Cardiac fibroblast (primary cell): ENCODE results near the genes TAB2 and KATNA1.

DNA sequence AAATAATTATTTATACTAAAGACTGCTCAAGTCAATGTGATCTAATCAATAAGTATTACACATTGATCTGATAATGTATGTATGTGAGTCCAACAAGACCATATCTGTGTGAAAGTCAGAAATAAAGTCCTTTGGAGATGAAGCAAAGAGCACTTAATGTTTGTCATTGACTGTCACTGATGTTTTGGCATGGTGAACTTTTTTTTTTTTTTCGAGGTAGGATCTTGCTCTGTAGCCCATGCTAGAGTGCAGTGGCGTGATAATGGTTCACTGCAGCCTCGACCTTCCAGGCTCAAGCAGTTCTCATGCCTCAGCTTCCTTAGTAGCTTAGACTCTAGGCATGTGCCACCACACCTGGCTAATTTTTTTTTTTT, 139.7 kb downstream of the SASH1 start:
- RRBS: no CpG with 5 or more reads among the region's 3 CpGs

- RRBS: 6% methylated on average over 5 of the region's 15 CpGs
Observed at GRCh38 chr6:148509392-148510497, 167.1 kb downstream of the SASH1 start.

DNA sequence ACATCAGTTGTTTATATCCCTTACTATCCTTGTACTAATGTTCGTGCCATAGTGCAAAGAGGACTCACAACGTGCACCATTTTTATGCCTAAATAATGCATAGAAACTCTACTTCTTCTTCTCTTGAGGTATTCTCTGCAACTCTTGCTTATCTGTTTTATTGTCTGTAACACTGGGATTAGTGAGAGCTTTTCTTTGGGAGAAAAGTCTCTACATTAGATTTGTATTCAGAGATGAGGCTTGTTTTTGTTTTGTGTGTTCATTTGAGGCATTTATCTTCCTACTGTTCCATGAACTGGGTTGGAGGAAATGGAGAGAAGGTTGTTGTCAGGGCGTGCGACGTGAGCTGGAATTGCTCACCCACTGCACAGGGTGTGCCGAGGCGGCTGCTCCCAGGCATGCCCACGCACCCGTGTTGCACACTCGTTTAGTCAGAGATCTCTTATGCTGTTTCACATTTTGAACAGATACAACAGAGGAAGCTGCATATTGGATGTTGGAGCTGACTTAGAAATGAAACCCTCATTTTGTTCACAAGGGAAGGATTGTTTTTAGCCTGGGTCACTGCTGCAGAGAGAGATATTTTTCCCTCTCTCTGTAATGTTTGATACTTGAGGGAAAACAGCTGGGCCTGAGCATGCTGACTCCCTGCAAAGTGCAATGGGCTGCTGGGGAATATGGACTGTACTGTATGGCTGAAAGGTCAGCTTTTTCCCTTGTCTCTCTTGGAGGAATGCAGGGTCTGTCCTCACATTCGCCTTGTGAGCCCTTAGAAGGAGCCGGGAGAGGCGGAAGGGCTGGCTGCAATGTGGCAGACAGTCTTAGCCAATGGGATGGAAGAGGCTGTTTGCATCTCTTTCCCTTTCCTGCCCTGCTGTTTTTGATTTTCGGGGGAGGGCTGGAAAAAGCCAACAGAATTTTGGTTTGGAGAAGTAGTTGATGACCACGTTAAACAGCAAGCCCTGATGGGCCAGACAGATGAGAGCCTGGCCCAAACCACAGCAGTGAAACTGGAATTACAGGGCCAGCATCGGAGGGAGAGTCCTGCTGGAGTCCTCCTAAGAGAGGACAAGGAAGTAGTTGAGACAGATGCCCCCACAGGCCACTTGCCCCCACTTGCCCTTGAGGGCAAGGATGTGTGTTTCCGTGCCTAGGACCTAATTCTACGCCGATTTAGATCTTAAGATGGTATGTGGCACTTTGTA, 170.7 kb downstream of the SASH1 start:
- RRBS: no CpG with 5 or more reads among the region's 19 CpGs

- RRBS: no CpG with 5 or more reads among the region's 3 CpGs
Observed at GRCh38 chr6:148799694-148800107, 52.9 kb downstream of the UST start.

DNA sequence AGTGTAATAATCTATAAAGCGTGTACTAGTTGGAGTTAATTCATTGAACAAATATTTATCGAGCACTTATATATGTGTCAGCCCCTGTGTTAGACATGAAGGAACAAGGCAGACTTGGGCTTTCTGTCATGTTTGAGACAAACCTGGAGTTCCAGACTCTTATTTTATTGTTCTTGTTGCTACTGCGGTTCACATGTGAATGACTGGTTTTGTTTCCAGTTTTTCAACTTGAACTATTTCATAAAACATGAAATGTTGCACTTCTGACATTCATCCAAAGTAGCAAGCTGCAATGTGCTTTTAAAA, 205.6 kb downstream of the UST start:
- RRBS: no CpG with 5 or more reads among the region's 3 CpGs

DNA sequence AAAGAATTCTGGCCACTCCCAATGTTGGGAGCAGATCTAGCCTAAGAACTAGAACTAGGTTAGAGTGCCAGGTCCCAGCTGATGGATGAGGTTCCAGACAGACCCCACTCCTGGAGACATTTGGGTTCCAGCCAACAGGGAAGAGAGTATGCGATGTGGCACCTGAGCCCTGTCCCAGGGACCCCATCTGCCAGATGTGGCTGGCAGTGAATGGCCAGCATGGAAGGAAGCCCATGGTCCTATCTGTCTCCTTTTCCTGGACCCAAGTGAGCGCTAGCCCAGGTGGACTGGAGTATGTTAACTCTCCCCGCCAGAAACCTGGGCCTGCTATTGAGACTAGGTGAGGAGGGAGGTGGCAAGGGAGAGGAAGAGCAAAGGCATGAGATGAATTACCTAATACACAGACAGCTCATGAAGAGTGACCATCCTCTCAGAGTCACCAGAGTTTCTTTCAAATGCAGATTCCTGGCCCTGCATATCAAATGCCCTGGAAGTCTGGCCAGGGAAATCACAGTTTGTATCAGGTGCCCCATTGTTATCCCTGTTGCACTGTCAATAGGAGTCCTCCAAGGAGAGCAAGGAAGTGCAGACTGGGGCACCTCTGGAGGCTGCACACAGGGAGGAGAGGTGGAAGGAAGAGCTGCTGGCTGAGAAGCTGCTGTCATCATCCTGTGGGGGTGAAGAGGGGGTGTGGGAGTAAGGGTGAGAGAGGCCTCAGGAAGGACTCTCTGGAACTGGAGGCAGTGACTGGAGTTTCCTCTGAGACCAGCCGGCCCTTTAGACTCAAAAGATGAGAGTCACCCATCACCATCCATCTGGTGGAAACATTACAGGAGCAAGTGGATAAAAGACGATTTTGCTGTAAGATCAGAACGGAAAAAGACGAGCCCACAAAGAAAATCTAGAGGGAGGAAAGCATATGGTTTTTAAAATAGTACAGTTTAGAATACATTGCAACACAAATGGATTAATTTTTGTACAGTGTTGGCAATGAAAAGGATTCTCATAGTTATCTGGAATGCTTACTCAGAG, 267.8 kb downstream of the UST start:
- RRBS: no CpG with 5 or more reads among the region's 7 CpGs

DNA sequence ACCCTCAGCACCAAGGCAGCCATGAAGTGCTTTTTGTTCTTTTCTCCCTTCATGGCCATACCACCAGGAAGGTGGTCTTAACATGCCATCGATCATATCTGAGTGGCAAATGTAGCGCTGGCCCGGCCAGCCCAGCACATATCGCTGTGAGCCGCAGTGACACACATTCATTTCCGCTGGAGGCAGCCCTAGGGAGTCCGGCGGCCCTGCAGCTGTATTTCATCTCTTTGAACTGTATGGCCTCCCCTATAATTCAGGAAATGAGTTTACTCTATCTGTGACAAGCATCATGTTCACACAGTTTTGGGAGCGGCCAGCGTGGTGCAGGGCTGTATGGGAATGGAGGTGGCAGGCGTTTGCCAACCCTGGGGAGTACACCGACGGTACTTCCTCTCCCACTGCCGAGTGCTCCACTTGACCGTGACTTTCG, 257.2 kb upstream of the TAB2 start:
- RRBS: 11% methylated on average over 5 of the region's 16 CpGs

DNA sequence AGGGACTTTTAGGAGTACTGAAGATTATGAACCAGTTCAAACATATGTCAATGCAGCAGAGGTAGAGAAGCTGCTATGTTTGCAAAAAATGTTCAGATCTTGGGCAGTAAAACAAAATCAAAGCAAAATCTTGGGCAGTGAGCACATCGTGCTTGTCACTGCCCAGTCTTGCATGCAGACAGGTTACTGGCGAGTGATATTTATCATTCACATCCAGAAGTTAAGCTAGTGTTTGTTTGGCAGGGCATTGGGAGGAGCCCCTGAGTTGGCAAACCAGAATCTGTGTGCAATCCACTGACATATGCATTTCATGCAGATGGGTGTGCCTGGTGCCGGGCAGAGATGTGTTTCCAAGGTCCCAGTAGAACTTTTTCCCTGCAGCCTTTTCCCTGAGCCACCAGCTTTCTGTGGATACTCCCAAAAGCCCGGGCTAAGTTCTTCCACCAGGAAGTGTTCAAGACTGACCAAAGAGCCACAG, 256.2 kb upstream of the TAB2 start:
- RRBS: 65% methylated on average over 2 of the region's 4 CpGs

GRCh38 chr6:149148166-149148807, 169.2 kb upstream of the TAB2 start:
- RRBS: no CpG with 5 or more reads among the region's 7 CpGs

DNA sequence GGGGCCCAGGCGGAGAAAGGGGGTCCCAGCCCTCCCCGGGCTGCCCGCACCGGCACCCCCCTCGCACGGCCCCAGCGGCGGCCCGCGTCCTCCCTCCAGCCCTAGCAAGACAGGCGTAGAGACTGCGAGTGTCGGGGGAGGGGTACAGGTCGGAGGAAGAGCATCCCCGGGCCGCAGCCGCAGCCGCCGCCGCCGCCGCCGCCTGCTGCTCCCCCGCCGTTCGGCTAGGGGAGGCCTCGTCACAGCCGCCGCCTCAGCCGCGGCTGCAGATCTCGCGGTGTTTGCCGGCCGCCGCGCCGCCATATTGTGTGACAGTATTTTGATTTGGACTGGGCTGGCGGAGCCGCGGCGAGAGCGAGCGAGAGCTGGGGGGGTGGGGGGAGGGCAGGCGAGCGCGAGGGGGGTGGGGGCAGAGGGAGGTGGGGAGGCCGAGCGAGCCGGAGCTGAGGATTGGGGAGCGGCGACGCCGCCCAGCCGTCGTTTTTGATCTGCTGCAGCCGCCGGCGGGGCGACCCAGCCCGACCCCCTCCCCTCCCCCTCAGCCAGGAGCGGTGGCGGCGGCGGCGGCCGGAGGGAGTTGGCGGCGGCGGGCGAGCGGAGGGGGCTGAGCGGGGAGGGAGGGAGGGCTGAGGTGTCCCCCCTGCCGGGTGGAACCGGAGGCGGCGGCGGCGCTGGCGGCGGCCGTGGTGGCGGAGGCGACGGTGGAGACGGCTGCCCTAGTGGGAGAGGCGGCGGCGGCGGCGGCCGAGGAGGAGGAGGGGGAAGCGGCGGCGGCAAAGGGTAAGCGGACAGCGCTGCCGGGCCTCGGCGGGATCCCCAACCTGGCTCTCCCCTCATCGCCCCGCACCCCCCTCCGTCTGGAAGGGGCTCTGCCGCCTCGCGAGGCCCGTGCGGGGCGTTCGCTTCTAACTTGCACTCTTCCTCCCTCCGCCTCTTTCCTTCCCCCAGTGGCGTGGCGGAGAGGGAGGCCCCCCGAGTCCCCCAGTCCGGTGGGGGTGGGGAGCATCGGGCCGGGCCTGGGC, at the start of gene TAB2:
TSS of gene TAB2 (plus strand) at position 477 of the 1,022 bp plus-strand sequence.
- RRBS: 1% methylated on average over 24 of the region's 117 CpGs

- RRBS: no CpG with 5 or more reads among the region's 5 CpGs
Observed at GRCh38 chr6:149328568-149329664, 11.4 kb downstream of the TAB2 start.

DNA sequence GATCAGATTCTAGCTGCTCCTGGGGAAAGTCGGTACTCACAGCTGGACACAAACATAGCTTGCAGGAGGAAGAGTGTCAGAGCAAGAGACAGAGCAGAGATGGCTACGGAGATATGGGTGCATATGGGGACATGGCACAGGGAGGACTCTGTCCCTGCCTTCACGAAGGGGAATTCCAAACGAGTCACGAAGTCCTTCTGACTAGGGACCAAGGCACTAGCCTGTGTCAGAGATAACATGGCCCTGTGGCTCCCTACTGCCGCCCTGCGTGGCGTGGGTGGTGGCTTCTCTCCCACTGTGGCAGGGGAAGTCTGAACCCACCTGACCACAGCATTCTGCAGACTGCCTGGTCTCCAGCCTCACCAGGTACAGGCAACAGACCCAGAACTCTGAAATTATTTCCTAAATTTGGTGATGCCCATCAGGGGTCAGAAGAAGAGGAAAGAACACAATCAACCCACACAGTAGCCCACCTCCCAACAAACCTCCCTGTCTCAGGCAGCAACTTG, 576 bp upstream of the ZC3H12D start:
- RRBS: no CpG with 5 or more reads among the region's 8 CpGs

DNA sequence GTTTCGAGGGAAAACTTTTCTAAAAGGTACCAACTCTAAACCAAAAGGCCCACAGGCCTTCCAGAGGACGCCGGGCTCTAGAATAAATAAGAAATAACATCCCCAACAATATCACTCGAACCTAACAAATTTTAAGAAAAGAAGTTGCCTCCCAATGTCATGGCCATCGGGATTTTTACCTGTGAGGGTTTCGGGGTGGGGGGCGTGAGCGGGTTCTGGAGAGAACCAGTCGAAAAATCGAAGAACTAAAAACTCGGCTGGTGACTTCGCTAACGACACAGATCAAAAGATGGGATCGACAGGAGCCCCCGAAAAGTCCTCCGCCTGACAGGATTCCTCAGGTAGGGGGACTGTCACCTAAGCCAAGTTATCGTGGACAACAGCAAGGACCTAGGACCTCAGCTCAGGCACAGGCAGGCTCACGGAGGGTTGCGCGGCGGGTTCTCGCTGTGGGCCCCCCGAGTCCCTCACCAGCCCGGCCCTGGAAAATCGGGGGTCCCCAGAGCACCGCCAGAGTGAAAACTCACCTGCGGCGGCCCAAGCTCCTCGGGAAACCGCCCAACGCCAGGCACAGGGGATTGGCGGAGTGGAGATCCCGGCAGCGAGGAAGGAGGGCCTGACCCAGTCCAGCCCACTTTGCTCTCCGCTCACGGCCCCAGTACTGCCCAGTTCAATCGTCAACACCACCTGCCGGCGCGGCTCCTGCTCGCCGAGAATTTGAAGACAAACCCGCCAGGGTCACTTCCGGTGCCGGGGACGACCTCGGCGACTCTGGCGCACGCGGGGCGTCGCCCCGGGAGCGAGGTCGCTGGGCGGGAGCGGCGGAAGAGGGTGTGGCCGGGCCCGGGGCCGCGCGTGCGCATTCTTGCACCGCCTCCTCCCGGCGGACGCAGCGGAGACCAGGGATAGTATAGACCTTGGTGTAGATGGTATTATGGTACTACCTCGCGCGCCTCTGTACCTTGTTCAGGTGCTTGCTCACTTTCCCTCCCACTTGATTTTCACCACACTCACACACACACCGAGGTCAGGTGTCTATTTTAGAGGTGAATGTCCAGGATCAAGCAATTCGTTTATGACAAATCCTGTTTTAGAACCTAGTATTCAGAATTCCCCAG, at the start of gene KATNA1:
TSS of gene KATNA1 (minus strand) at position 773 of the 1,118 bp plus-strand sequence.
- RRBS: 1% methylated on average over 32 of the region's 75 CpGs

DNA sequence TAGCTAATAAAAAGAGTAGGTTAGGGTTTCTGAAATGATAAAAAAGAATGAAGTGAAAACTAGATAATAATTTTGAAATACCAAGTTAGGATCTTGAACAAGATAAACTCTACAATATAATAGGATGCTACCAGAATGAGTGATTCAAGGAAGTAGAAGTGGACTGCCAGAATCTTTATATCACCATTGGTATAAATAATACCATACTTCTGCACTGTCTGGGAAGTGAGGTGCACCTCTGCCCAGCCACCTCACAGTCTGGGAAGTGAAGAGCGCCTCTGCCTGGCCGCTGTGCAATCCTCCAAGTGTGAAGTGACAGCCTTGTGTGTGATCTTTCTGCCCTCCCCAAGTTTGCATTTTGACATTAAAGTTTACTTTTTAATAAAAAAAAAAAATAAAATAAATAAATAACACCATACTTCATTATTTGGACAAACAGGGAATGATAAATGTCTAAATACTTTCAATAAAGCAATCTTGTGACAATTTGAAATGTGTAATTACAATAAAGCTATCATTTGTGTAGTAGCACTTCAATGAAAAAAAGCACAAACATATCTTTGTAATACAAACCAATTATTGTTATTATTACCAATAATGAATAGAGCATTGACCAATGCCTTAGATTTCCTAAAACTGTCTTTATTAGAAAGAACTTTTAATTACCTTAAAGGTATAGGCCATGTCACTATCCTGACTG, 18.7 kb downstream of the LATS1 start:
- RRBS: no CpG with 5 or more reads among the region's 2 CpGs

- RRBS: under 1% methylated on average over 9 of the region's 48 CpGs
Observed at GRCh38 chr6:149749923-149750839, 640 bp downstream of the PCMT1 start.

GRCh38 chr6:149822923-149823554, 41.1 kb downstream of the LRP11 start:
- RRBS: no CpG with 5 or more reads among the region's 5 CpGs

DNA sequence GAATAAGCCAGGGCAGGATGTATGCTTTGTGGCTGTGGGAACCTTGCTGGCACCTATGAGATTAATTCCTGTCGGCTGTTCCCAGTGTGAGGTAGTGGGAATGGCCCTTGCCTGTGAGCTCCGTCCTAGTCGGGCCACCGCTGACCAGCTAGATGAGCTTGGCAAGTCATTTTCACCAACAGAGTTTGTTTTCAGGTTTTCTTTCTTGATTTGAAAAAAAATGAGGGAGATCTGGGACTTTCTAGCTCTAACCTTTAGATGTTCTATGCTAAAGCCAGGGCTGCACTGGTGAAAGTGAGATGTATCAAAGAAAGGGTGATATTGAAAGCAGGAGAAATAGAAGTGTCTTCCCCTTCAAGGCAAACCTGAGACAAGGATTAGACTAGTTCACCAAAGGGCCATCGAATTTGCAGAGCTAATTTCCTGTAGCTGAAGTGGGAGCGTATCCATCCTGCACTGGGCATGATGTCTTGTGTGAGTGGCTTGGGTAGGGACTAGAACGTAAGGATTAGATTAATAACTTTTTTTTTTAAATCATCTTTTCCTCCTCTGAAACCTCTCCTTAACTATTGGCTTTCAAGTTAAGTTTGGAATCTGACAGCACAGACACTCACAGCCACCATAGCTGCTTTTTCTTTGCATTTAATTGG, 11.5 kb downstream of the PPP1R14C start:
- RRBS: no CpG with 5 or more reads among the region's 7 CpGs

GRCh38 chr6:150297218-150297535, 71.6 kb upstream of the IYD start:
- RRBS: no CpG with 5 or more reads among the region's 1 CpG

DNA sequence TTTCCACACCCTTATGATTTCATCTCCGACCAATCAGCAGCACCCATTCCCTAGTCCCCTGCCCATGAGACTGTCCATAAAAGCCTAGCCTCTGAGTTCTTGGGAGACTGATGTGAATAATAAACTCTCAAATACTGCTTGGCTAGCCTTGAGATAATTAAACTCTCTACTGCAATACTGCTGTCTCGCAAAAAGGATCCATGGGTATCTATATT, 71.4 kb upstream of the IYD start:
- RRBS: no CpG with 5 or more reads among the region's 2 CpGs

GRCh38 chr6:150326639-150327240, 42.1 kb upstream of the IYD start:
- RRBS: no CpG with 5 or more reads among the region's 11 CpGs